Right ventricle myocardium (tissue), 1 donor: Measurements from ENCODE around the gene GPR153.

- PRO-cap, 2 experiments, result peak in 2 of 2 experiments; most common plus-strand start chr1:3747510 (in 1); most common minus-strand start chr1:3747375 (in 2)
Measured at GRCh38 chr1:3747004-3747708, 5.1 kb upstream of the CCDC27 start.

DNA sequence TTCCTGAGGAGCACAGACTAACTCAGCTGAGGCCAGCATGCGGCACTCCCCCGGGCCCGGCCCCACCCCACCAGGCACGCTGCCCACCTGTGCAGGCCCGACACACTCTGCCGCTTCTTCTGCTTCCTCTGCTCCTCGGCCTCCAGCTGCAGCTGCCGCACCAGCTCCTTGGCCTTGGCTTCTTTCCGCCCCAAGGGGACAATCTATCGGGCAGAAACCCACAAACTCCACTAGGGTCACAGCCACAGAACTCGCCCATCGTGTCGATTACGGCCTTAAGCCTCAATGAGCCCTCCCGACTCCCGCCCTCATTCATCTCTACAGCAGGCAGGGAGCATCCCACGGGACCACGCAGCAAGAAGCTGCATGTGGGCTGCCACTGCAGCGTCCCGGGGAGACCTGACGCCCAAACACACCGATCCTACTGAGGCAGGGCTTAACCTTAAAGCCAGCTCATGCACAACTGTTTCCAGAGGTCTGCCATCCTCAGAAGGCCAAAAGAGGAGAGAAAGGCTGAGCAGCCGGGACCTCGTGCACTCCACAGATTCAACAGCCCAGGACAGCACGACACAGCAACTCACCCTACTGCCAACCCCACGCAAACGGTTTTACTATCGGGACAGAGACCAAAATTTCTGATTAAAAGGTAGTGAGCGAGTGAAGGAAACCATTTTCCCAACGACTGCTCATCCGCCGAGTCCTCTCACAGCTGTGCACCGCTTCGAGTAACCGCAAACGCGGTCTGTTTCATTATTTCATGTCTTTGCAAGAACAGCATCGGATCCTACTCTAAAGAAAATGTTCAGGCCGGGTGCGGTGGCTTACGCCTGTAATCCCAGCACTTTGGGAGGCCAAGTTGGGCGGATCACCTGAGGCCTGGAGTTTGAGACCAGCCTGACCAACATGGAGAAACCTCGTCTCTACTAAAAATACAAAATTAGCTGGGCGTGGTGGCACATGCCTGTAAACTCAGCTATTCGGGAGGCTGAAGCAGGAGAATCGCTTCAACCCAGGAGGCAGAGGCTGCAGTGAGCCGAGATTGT lies 11.7 kb downstream of the SMIM1 start:
- PRO-cap, 2 experiments, result no peak in any of the 2 experiments

DNA sequence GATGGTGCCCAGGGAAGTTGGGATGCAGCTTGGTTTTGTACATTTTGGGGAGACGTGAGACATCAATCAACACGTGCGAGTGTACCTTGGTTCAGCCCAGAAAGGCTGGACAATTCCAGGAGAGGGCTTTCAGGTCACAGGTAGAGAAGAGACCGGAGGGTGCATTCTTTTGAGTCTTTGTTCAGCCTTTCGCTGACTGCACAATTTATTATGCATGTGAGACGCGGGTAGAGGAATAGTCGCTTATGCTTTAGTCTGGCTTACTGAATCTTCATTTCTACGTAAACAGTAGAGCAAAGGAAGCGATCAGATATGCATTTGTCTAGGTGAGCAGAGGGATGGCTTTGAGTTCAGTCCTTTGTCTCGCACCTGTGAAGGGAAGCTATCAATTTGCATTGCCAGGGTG lies 499 bp upstream of the LRRC47 start:
- PRO-cap, 2 experiments, result no peak in any of the 2 experiments

DNA sequence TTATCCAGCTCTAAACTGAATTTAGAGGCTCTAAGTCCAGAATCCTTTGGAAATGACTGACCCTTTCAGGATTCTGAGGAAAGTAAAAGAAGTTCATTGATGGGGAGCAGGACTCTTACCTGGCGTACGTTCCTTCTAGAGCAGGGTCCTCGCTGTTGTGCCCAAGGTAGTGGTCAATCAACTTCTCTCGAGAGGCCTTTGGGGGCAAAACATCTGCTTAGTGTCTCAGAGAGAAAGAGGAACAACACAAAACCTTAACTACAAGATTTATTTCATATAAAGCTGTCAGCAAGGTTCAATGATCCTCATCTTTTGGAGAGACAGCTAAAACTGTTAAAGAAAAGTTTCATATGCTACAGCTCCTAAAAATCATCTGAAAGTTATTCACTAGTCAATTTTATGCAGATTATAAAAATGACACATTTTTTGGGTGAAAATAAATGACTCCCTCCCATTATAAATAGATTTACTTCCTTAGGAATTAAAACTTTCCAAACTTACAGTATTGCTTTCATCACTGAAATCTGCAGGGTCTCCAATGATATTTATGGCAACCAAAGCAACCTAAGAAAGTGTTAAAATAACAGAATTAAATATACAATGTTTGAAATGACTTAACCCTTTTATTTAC lies 12.1 kb downstream of the CEP104 start:
- PRO-cap, 2 experiments, result no peak in any of the 2 experiments

DNA sequence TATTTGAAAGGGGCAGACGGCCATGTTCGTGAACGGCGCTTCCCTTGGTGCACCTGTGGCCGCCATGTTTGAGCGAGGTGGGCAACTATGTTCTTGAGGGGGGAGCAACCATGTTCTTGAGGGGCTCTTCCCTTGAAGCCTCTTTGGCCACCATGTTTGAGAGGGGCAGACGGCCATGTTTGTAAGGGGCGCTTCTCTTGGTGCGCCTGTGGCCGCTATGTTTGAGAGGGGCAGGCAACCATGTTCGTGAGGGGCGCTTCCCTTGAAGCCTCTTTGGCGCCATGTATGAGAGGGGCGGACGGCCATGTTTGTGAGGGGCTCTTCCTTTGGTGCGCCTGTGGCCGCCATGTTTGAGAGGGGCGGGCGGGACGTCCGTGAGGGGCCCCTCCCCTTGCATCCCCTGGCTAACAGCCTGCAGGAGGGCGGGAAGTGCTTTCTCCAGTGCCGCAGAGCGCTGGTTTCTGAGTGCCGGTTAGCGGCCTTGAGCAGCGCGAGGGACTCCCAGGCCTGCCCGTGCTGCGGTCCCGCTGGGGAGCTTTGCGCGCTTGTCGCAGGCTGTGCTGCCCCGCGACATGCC lies 571 bp upstream of the C1orf174 start:
- PRO-cap, 2 experiments, result peak in 2 of 2 experiments; most common plus-strand start position 422 of the sequence (in 1); most common minus-strand start position 70 of the sequence (in 1)

GRCh38 chr1:4655642-4656259 lies 1.3 kb downstream of the AJAP1 start:
- PRO-cap, 2 experiments, result no peak in any of the 2 experiments

DNA sequence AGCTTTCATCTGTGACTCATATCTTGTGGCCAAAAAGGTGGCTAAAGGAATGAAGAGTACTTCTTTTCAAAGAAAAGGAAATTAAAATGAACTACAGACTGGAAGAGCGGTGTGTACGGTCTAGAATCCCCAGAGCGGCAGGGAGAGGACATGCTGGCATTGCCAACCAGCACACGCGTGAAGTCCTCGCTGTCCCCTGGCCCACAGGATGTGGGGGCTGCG lies 603.1 kb downstream of the NPHP4 start:
- PRO-cap, 2 experiments, result no peak in any of the 2 experiments

DNA sequence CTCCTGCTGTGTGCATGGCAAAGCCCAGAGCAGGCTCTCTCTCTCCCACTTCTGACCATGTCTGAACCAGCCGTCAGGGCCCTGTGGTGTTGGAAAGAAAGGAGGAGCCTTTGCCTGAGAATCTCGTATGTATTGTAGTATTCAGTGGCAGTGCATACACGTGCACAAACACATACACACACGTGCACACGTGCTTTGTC lies 332.1 kb downstream of the NPHP4 start:
- PRO-cap, 2 experiments, result no peak in any of the 2 experiments

DNA sequence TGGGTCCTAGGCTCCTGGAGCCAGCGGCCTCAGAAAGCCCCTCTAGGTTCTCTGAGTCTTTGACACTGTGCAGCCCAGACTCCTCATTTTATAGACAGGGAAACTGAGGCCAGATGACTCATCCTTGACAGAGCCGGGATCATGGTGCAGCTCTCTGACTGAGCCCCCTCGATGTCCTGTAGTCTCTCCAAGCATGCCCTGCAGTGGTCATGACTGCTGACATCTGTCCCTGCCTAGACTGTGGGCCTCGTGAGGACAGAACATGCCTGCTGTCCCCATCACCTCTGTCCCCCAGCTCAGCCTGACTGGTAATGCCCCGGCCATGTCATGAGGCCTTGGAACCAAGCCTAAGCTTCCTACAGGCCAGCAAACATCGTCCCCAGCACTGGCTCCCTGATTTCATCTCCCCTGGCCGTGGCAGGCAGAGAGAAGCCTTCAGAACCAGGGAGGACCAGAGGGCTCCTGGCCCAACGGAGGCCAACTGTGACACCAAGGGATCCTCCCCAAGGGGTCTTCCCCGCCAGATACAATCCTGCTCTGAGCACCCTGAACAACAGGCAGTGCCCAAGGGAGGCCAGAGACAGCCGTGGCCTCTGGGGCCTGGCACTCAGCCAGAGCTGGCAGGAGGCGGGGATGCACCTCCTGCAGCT lies 9.7 kb upstream of the NPHP4 start:
- PRO-cap, 2 experiments, result peak in 2 of 2 experiments; most common plus-strand start position 402 of the sequence (in 2); most common minus-strand start position 225 of the sequence (in 1)

DNA sequence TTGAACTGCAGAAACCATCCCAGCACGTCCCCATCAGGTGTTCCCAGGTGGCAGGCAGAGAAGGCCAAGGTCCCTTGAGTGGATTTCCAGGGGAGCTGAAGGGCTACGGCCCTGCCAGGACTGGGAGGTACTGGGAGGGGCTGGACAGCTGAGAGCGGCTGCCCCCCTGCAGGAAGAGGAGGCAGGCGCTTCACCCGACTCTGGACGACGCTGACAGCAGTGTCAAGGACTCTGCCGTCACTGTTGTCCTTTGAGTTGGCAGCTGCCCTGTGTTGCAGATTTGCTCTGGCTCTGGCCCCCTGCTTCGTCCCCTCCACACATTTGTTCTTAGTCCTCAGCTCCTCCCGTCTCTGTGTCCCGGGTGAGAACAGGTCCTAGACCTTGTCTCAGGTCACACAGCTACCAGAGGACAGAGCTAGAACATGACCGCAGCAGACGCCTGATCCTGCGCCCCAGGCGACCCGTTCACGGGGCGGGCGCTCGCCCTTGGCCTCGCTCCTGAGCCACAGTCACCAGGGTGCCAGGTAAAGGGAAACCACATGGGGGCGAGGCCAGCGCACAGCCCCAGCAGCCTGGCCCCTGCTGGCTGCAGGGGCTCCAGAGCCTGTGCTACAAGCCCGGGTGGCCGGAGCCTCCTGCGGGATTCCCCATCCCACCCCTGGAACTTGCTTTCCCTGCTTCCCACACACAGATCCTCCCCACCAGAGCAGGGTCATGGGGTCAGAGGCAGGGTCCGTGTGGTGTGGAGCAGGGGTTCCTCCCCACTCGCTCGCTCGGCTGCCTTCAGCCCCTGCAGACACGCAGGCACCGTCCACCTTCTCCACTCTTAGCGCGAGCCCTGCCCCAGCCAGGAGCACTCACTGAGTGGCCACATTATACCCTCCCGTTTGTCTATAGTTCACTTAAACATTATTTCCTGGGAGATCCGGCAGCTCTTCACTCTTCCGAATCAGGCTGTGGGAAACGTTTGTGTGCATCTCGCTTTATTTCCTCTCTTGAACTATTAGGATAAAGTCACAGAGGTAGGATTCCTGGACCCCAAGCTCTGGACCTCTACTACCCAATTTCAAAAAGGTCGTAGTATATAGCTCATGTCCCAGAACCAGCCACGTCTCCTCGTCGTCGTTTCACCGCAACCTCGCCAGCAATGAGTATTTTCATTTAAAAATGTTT lies 10.8 kb upstream of the NPHP4 start:
- PRO-cap, 2 experiments, result peak in 2 of 2 experiments; most common plus-strand start position 394 of the sequence (in 2); most common minus-strand start position 122 of the sequence (in 2)

- PRO-cap, 2 experiments, result peak in 2 of 2 experiments; most common plus-strand start chr1:6014334 (in 1); most common minus-strand start chr1:6014176 (in 1)
Measured at GRCh38 chr1:6014095-6014958, 22.1 kb upstream of the NPHP4 start.

- PRO-cap, 2 experiments, result peak in 2 of 2 experiments; most common plus-strand start chr1:6026333 (in 1); most common minus-strand start chr1:6026161 (in 2)
Measured at GRCh38 chr1:6025900-6026699, 19.6 kb upstream of the KCNAB2 start.

GRCh38 chr1:6027553-6028133 lies 18.0 kb upstream of the KCNAB2 start:
- PRO-cap, 2 experiments, result no peak in any of the 2 experiments

GRCh38 chr1:6028134-6028950 lies 17.3 kb upstream of the KCNAB2 start:
- PRO-cap, 2 experiments, result no peak in any of the 2 experiments

DNA sequence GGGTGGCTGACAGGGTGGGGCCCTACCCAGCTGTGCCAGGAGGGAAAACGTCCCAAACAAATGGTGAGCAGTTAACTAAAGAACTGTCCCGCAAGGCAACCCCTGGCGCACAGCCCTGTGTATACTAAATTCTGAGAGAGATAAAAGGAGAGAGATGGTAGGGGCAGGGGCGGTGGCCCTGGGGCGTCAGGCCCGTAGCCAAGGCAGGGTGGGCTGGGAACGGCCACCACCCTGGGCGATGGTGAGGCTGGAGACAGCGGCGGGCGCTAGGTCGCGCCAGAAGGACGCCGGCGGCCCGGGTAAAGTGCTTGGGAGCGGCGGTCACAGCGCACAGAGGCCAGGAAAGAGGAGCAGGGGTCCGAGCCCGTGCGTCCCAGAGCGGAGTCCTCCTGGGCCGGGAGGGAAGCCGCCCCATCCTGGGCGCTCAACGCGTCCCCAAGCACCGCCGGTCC lies 1.1 kb downstream of the CHD5 start:
- PRO-cap, 2 experiments, result no peak in any of the 2 experiments

- PRO-cap, 2 experiments, result no peak in any of the 2 experiments
Measured at GRCh38 chr1:6240172-6240993, 3.6 kb upstream of the HES3 start.

GRCh38 chr1:6258538-6259127 lies 2.3 kb downstream of the GPR153 start:
- PRO-cap, 2 experiments, result no peak in any of the 2 experiments

GRCh38 chr1:6260962-6262110 lies at the start of gene GPR153:
Gene GPR153 (minus strand): TSS chr1:6261098.
- PRO-cap, 2 experiments, result peak in 2 of 2 experiments; most common plus-strand start chr1:6261227 (in 2); most common minus-strand start chr1:6261082 (in 2)

DNA sequence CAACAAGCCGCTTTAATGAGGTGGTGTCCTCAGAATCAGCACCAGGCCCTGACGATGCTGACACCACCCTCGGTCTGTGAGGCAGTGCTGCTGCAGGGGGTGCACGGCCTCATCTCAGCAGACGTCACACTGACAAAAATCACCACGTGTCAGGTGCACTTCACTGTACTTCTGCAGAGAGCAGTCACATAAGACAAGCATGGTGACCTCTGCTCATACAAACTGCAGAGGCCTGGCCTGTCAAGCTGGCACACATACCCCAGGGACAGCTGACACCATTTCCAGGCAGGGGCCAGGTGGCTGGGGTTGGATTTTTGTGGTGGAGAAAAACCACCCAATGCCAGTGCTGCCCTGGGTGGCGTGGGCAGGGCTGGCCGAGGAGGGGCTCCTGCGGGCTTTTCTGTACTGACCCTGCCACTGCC lies 33.2 kb upstream of the GPR153 start:
- PRO-cap, 2 experiments, result peak in 1 of 2 experiments; most common minus-strand start position 78 of the sequence (in 1)

DNA sequence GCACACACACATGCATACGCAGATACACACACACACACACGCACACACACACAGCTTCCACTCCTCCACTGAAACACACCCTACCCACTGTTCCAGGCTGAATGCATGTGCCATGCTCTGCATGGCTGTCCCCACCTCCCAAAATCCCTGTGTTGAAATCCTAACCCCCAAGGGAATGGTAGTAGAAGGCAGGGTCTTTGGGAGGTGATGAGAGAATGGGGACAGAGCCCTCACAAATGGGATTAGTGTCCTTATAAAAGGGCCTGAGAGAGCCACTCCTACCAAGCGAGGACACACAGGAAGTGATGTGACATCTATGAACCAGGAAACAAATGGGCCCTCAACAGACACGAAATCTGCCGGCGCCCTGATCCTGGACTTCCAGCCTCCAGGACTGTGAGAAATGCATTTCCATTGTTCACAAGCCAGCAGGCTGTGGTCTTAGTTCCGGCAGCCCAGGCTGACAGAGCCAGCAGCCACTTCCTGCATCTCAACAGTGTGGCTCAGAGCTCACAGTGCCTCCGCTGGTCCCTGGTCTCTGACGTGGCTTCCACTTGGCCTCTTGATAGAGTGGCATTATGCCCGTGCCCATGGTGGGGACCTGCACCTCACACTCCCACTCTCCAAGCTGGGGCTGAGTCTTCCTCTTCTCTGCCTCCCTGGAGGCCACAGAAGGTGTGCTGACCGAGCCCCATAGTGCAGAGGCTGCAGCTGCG lies 45.1 kb downstream of the ACOT7 start:
- PRO-cap, 2 experiments, result peak in 2 of 2 experiments; most common plus-strand start position 493 of the sequence (in 2); most common minus-strand start position 416 of the sequence (in 1)